NB4 (cell line): ENCODE data around the genes CEND1, MUC5AC and KRTAP5-2.

GRCh38 chr11:765337-766315, 11.7 kb downstream of the GATD1 start:
- RRBS, result 90% methylated on average over 3 of the region's 26 CpGs

- RRBS, result 100% methylated on average over 1 of the region's 12 CpGs
Measured at GRCh38 chr11:772913-773365, 4.3 kb downstream of the GATD1 start.

GRCh38 chr11:790005-790987, at the start of gene CEND1:
CEND1 (minus strand) TSS chr11:790090.
- RRBS, result 88% methylated on average over 14 of the region's 49 CpGs

DNA sequence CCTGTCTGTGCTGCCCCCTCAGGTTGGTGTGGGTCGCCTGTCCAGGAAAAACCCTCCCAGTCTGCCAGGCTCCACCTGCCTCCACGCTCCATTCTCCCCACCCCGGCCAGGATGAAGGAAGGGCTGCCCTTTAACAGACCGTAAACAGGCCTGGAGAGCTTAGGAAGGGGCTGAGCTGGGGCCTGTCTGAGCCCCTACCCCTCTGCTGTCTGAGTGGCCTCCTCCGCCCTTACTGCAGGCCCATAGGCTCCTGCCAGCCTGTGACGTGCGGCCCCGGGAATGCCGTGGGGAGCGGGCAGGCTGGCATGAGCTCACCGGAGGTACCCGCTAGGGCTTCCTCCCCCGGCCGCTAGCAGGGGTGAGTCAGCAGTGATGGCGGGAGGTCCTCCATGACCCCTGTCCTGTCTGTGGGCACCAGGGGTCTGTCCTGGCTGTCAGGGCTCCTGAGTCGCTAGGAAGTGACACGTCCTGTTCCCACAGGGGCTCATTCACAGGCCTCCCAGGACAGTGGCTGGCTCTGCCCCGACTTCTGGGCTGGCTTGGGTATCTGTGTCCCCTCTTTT, 2.1 kb downstream of the CD151 start:
- RRBS, result 88% methylated on average over 4 of the region's 18 CpGs

DNA sequence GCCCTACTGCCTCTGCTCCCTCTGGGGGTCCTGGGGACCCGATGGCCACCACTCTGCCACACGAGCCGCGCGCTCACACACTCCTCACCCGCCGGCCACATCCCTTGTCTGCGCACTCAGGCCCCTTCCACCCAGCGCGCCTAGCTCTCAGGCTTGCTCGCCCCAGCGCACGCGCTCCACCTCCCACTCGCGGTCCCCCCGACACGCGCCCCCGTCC, 393 bp downstream of the CHID1 start:
- RRBS, result no CpG with 5 or more reads among the region's 20 CpGs

DNA sequence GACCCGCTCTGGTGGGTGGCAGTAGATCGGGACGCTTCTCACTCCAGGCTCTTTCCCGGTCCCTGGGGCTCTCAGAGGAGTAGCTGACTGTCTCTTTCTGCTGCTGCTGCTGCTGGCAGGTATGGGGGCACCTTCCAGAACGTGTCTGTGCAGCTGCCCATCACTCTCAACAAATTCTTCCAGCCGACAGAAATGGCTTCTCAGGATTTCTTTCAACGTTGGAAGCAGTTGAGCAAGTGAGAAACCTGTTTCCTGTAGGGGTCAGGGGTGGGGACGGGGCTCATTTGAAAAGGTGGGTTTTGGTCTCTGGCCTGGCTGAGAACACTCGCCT, 27.6 kb downstream of the MUC6 start:
- RRBS, result no CpG with 5 or more reads among the region's 9 CpGs

DNA sequence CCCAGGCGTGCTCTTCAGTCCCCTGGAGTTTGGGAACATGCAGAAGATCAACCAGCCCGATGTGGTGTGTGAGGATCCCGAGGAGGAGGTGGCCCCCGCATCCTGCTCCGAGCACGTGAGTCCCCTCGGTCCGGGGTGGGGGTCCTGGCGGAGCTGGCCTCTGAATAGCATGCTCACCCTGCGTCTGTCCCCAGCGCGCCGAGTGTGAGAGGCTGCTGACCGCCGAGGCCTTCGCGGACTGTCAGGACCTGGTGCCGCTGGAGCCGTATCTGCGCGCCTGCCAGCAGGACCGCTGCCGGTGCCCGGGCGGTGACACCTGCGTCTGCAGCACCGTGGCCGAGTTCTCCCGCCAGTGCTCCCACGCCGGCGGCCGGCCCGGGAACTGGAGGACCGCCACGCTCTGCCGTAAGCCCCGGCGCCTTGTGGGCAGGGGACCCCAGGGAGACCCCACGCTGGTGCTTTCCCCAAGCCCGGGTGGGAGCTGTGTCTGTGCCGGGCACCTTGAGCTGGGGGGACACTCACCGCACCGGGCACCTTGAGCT, 41.7 kb upstream of the MUC6 start:
- RRBS, result 82% methylated on average over 16 of the region's 44 CpGs

- RRBS, result 44% methylated on average over 2 of the region's 22 CpGs
Measured at GRCh38 chr11:1085469-1085950, 49.0 kb upstream of the MUC6 start.

DNA sequence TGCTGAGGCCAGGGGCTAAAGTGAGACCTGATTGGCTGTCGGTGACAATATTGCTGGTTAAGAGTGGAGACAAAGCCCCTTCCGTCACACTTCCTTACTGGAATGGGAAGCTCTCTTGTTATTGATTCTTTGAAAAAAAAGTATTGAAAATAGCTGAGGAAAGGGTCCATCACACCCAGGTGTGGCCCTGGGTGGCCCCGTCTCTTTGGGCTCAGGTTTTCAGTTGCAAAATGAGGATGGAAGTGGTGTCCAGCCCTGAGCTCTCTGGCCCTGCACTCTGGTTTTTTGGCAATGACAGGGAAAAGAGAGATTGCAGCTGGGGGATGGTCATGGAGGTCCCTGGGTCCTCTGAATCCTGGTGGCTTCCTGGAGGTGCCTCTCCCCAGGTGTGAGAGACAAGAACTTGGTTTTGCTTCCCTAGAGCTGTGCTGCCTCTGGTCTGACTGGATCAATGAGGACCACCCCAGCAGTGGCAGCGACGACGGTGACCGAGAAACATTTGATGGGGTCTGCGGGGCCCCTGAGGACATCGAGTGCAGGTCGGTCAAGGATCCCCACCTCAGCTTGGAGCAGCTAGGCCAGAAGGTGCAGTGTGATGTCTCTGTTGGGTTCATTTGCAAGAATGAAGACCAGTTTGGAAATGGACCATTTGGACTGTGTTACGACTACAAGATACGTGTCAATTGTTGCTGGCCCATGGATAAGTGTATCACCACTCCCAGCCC, 57.4 kb upstream of the MUC6 start:
- RRBS, result no CpG with 5 or more reads among the region's 12 CpGs

DNA sequence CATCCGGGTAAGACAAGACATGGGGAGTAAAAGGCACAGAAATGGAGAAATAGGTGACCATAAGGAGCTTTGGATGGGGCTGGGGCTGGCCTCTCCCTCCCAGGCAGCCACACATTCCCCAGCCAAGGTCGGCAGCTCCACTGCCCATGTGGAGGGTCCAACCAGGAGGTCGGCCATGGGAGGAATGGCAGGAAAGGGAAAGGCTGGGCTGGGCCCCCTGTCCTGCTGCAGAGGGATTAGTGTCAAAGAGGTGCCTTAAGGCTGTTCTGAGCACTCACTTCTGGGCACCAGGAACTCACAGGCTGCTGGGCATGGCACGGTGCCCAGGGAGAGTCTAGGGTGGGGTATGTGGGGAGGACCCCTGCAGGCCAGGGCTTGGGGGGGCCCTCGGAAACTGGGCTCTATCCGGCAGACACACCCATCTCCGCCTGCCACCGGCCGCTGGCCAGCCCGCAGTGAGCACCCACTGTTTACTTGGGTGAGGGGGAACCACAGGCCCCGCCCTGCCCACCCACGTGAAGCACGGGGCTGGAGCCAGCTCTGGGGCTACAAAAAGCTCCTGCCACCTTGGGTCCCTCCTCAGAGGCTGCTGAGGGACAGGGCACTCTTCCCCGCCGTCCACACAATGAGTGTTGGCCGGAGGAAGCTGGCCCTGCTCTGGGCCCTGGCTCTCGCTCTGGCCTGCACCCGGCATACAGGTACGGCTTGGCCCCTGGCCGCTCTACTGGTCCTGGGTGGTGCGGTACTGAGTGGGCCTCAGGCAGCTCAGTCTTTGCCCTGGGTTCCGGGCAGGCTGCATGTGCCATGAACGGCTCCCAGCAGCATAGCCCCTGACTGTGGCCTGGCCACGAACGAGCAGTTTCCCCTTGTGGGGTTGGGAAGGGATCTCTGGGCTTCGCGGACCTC, at the start of gene MUC5AC:
Gene MUC5AC, plus strand, starts transcription at position 579 of the 906 bp plus-strand sequence.
- RRBS, result 95% methylated on average over 6 of the region's 27 CpGs

DNA sequence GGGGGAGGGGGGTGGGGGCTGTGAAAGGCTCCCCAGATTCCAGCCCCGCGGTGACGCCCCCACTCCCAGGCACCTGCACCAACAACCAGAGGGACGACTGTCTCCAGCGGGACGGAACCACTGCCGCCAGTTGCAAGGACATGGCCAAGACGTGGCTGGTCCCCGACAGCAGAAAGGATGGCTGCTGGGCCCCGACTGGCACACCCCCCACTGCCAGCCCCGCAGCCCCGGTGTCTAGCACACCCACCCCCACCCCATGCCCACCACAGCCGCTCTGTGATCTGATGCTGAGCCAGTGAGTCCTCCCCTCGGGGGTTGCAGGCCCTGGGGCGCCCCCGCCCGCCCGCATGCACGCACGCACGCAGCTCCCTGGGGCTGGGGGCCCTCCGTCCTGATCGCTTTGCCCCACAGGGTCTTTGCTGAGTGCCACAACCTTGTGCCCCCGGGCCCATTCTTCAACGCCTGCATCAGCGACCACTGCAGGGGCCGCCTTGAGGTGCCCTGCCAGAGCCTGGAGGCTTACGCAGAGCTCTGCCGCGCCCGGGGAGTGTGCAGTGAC, 32.2 kb downstream of the MUC5B start:
- RRBS, result 86% methylated on average over 7 of the region's 31 CpGs

DNA sequence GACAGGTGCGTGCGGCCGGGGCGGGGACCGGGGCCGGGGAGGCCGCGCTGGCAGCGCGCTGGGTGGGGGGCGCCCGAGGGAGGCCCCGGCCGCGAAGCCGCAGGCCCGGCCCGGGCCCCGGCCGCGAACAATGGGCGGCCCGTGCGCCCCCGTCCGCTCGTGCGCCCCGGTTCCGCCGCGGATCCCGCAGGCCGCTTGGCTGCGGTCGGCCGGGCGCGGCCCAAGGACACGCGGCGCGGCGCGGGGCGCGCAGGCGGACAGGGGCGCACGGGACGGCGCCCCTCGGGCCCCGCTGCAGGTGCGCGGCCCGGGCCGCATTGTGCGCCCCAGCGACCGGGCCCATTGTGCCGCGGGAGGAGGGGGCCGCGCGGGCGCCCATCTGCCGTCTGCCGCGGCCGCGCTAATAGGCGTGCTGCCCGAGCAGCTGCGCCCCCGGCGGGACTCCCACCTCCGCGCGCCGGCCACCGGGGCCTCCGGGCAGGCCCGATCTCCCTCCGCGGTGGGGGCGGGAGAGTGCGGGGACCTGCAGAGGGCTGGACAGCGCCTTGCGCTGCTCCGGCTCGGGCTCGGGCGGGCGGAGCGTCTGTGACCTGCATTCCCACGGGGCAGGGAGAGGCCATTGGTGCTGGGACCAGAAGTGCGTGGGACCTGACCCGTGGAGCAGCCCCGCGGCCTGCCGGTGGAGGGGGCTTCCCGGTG, 786 bp downstream of the BRSK2 start:
- RRBS, result 83% methylated on average over 36 of the region's 103 CpGs

DNA sequence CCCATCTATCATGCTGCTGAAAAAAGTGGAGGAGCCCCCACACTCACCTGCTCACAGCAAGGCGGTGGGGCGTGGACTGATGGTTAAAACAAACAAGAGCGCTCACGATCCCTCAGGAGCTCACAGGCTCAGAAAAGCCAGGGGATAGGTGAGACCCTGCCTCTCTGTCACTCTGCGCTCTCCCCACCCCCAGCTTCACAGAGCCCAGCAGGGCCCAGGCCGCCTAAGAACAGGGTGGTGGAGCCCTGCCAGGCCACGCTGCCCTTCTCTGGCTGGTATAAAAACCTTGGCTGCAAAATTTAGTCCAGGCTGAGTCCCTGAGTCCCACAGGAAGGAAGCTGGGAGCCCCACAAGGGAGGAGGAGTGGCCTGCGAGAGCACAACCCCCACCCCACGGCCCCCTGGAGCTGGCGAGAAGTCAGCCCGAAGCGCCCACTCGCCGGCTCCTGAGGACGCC, 21.1 kb upstream of the MOB2 start:
- RRBS, result 77% methylated on average over 2 of the region's 15 CpGs

GRCh38 chr11:1545854-1546652, 26.0 kb downstream of the DUSP8 start:
- RRBS, result no CpG with 5 or more reads among the region's 32 CpGs

DNA sequence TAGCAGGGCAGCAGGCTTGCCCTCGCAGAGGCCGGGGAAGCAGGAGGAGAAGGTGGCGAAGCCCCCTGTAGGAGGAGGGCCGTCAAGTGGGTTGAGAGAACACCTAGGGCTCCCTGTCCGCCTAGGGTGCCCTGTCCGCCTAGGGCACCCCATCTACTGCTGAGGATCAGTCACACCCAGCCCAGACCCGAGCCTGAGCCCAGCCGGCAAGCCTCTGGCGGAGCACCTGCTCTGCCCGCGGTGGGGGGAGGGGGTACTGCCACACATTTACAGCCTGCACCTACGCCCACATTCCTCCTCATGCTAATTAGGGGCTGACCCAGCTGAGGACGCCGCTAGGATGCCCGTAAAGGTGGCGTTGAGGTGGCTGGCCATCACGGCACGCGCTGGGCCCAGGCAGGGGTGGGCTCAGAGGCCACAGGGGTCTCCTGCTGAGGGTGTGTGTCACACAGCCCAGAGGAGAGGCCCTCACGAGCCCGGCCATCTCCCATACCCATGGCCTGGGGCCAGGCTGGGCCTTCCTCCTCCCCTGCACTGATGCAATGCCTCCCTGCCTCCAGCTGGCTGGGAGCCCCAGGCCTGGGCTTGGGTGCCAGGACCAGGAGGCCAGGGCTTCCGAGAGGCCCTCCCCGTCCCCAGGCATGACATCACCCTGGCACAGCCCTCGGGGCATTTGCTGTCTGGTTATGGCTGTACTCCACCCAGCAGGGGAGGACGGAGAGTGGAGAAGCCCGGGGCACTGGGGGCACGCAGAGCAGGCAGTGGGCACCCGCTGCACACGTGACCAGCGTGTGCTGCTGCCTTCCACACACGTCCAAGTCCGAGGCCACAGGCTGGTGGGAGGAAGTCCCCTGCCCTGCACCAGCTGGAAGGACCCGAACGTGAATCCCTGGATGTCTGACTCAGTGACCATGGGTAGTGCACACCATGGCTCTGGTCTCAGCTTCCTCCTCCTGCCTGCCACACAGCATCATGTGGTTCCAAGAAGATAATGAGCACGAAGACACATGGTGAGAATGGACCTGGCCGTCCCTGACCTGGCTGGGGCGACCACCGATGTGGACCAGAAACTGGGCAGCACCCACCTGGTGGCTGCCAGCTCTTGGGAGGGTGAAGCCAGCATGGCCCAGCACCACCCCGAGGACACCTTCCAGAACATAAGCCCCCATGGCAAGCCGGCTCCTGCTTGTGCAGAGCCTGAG, 12.7 kb downstream of the DUSP8 start:
- RRBS, result no CpG with 5 or more reads among the region's 40 CpGs

DNA sequence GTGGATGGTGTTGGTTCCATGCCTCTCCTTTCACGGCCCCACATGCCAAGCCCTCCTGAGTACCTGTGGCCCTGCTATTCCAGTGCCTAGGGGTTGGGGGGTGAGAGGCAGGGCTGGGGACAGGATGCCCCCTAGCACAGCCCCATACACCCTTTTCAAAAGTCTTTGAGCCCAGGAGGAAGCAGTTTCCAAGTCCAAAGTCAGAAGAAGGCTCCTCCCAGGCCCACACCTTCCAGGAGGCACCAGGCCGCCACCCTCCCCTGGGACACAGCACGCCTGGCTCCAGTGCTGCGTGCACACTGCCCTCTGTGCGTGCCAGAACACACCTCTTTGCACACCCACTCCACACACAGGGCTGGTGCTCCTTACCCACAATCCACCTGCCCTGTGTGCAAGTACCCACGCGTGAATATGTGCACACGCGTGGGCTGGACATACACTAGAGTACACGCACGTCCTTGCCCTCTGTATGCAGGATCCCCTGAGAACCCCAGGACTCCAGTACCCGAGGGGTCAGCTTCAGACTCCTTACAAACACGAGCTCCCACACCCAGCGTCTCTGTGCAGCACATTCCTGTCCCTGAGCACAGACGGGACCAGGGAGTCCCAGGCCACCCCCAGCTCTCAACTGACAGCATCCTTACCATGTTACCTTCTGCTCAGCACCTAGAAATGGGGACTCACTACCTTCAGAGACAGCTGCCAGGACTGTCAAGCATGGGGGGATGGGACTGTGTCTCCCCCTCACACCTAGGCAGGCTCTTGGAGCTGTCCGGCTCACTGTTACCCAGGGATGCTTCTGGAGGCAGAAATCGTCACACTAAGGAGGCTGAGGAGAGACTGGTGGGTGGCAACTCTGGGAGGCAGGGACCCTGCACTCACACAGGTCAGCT, 2.8 kb downstream of the DUSP8 start:
- RRBS, result no CpG with 5 or more reads among the region's 17 CpGs

- RRBS, result no CpG with 5 or more reads among the region's 3 CpGs
Measured at GRCh38 chr11:1598111-1598448, at the start of gene KRTAP5-2. KRTAP5-2 (minus strand) TSS chr11:1598294.

DNA sequence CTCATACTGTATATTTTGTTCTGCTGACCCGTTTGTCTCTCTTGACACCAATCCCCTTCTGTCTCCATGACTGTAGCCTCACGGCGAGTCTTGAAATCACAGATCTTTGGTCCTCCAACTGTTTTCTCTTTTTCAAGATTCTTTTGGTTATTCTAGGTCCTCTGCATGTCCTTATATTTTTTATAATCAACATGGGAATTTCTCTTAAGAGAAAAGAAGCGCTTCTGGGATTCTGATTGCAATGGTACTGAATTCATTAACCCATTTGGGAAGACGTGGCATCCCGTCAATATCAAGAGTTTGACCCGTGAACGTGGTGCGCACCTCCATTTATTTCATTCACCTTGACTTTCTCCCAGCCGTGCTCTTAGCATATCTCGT, 25.0 kb upstream of the KRTAP5-6 start:
- RRBS, result no CpG with 5 or more reads among the region's 11 CpGs

DNA sequence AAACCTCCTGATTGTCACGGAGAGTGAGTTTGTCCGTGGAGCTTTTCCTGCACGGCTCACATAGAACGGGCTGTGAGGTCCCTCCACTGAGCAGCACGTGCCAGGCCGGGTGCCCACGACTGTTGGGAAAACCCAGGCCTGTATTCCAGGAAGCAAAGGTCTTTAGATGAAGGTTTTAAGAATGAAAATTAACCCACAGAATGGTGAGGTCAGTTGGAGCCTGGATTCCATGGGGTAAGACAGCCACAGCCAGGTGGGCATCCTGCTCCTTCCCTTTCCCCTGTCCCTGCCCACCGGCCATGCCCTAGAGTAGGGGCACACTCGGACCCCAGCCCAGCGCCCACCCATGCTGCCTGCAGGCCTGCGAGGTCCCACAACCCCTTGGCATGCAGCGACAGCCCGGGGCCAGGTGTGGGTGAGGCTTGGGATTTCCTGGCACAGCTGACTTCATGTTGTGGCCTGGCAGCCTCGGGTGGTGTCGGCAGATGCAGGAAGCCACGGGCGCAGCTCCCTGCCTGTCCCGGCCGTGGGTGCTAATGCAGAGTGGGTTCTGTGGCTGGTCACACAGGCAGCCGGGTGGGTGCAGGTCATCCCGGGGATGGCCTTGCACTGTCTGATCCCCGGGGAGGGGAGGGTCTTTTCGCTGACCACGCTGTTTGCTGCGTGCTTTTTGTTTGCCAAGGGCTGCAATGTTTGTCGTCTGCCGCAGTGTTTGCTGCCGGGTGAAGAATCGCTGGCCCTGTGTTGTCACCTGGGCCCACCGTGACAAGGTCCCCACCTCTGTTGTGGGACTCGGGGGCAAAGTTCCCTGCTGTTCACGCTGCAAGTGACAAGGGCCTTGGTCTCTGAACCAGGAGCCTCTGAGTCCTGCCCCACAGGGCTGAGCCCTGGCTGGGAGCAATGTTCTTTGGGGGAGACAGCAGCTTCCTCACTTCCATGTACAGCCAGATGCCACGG, 7.4 kb upstream of the KRTAP5-6 start:
- RRBS, result 22% methylated on average over 6 of the region's 33 CpGs

DNA sequence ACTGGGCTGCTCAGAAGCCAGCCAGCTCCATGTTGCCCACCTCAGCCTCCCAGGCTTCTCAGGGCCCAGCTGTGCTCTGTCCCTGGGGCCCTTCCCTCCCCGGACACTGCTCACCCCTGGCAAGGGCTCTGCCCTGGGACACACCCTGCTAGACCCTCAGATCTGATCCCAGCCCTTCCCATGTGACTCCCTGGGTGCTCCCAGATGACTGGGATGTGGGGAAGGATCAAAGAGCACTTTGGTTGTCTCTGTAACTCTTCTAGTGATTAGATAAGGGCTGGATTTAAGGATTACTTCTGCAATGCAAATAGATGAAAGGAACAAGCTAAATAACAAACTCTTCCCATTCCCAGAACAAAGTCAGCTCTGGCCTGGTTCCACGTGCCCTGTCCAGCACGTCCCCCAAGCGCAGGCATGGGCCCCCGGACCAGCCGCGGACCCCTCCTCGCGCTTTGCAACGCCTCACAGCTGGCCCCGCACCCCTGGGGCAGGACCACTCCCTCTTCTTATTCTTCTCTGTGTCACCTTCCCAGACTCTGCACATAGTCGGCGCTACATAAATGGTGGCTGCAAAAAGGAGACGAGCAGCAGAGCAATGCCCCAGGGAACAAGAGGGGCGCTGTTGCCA, 5.8 kb upstream of the KRTAP5-6 start:
- RRBS, result no CpG with 5 or more reads among the region's 15 CpGs